ENCODE measurements around the genes SCAF4, URB1 and C21orf62.

GRCh38 chr21:31543208-31543605 is 116.3 kb upstream of the SOD1 start:
- RAMPAGE, long total RNA = no peak
- RRBS, 2 experiments = no CpG with 5 or more reads among the region's 16 CpGs
CAGE:
- cytosol, long polyA minus RNA = no peak
- cytosol, long polyA plus RNA = no peak
- long polyA plus RNA = no peak
- nucleolus, long total RNA = no peak
- nucleus, long polyA plus RNA = no peak
- nucleus, long total RNA = no peak

DNA sequence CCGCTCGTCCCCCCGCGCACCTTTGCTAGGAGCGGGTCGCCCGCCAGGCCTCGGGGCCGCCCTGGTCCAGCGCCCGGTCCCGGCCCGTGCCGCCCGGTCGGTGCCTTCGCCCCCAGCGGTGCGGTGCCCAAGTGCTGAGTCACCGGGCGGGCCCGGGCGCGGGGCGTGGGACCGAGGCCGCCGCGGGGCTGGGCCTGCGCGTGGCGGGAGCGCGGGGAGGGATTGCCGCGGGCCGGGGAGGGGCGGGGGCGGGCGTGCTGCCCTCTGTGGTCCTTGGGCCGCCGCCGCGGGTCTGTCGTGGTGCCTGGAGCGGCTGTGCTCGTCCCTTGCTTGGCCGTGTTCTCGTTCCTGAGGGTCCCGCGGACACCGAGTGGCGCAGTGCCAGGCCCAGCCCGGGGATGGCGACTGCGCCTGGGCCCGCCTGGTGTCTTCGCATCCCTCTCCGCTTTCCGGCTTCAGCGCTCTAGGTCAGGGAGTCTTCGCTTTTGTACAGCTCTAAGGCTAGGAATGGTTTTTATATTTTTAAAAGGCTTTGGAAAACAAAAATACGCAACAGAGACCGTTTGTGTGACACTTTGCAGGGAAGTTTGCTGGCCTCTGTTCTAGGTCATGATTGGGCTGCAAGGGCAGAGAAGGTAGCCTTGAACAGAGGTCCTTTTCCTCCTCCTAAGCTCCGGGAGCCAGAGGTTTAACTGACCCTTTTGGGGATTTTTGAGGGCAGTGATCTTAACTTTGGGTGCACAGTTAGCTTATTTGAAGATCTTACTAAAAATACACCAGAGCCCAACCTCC is 587 bp downstream of the SOD1 start:
- RAMPAGE, long total RNA = no peak
- RRBS, 2 experiments = 1% methylated on average over 28 of the region's 65 CpGs
CAGE:
- cytosol, long polyA minus RNA = no peak
- cytosol, long polyA plus RNA = no peak
- long polyA plus RNA = no peak
- nucleolus, long total RNA = no peak
- nucleus, long polyA plus RNA = no peak
- nucleus, long total RNA = no peak

DNA sequence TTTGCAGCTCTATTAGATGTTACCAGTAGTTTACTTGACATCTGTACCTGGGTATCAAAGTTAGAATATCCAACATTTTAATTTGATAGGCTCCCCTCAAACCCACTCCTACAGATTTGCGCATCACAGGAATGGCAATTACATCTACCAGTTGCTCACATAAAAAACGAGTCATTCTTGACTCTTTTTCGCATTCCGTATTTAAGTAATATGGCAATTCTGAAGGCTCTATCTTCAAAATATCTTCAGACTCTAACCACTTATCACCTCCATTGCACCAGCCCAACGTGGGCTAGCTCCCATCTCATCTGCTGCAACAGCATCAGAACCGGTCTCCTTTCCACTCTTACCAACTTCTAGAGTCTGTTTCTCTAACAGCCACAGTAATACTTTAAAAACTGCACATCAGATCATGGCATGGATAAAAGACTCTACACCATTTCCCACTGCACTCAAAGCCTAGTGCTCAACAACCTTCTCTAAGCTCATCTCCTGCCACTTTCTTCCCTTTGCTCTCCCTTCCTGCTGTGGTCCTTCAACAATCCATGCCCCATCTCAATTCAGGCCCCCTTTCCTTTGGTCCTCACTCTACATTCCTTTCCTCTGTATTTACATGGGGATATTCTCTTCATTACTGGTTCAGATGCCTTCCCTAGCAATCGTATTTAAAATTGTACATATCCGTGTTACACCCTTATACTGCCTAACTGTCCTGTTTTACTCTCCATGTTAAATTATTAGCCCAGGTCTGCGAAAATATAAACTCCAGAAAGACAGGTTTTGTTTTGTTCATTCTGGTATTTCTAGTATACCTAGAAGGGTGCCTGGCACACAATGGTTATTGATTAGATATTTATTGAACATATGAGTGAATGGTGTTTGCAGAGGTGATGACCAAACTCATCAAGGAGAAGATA is 18.9 kb downstream of the SOD1 start:
- RAMPAGE, long total RNA = no peak
- RRBS, 2 experiments = no CpG with 5 or more reads among the region's 9 CpGs
CAGE:
- cytosol, long polyA minus RNA = no peak
- cytosol, long polyA plus RNA = no peak
- long polyA plus RNA = no peak
- nucleolus, long total RNA = no peak
- nucleus, long polyA plus RNA = no peak
- nucleus, long total RNA = no peak

- RAMPAGE, long total RNA = no peak
- RRBS, 2 experiments = no CpG with 5 or more reads among the region's 3 CpGs
CAGE:
- cytosol, long polyA minus RNA = no peak
- cytosol, long polyA plus RNA = no peak
- long polyA plus RNA = no peak
- nucleolus, long total RNA = no peak
- nucleus, long polyA plus RNA = no peak
- nucleus, long total RNA = no peak
Observed at GRCh38 chr21:31730433-31730677, 1.6 kb downstream of the SCAF4 start.

DNA sequence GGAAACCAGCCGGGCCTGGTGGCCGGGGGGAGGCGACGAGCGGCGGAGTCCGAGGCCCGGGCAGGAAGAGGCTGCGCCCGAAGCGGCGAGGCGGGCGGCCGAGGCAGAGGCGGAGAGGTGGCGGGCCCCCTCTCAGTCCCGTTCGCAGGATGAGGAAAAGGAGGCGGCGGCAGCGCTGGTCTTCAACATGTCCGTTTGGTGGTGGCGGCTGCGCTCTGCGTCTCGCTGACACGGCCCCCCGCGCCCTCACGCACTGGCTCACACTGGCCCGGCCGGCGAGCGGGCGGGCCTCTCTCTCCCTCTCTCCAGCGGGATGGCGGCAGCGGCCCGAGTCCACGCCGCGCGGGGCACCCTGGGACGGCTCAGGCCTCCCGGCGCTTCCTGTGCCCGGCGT is at the start of gene SCAF4:
Gene SCAF4 (minus strand): TSS at position 354 of the 394 bp plus-strand sequence.
- RAMPAGE, long total RNA = start-site peak on the minus strand centred at position 271 of the sequence, 130 bp wide, 666 and 647 reads in 2 replicates
- RRBS, 2 experiments = 11 to 27% methylated on average over 3 to 8 of the region's 49 CpGs
CAGE:
- cytosol, long polyA minus RNA = start-site peak on the minus strand centred at position 200 of the sequence, 8 bp wide, 34 reads; start-site peak on the minus strand centred at position 327 of the sequence, 60 bp wide, 262 reads
- cytosol, long polyA plus RNA = start-site peak on the minus strand centred at position 211 of the sequence, 36 bp wide, 64 and 32 reads in 2 replicates; start-site peak on the minus strand centred at position 324 of the sequence, 51 bp wide, 173 and 142 reads in 2 replicates
- long polyA plus RNA = start-site peak on the minus strand centred at position 216 of the sequence, 46 bp wide, 47 and 73 reads in 2 replicates; start-site peak on the minus strand centred at position 319 of the sequence, 43 bp wide, 147 and 87 reads in 2 replicates
- nucleolus, long total RNA = no peak
- nucleus, long polyA plus RNA = no peak
- nucleus, long total RNA = no peak

DNA sequence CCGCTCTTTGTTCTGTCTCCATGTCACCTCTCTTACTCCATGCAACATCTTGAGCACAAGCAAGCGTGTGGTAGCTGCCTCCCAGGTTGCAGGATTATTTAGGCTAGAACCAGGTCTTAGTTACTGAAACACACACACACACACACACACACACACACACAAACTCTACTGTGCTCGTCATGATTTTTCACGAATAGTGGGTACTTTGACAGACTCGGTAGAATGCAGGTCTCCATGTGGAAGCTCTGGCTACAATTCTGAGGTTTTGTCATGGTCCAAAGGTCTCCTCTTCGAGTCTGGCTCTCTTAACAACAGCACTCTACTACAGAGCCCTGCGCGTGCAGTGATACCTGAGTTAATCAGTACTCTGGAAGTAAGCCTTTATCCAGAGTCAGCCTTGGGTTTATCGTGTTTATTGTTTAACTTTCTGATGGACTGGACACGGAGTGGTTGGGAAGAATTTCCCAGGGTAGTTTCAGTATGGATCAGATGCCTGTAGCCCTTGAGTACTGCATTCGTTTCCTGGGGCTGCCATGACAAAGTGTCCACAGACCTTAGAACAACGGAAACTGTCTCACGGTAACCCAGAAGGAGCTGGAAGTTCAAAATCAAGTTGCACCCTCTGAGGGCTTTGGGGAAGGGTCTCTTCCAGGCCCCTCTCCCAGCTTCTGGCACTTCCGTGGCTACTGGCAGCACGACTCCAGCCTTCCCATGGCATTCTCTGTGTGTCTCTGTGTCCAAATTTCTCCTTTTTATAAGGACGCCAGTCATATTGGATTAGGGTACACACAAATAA is 27.7 kb downstream of the HUNK start:
- RAMPAGE, long total RNA = no peak
- RRBS, 2 experiments = no CpG with 5 or more reads among the region's 16 CpGs
CAGE:
- cytosol, long polyA minus RNA = no peak
- cytosol, long polyA plus RNA = no peak
- long polyA plus RNA = no peak
- nucleolus, long total RNA = no peak
- nucleus, long polyA plus RNA = no peak
- nucleus, long total RNA = no peak

DNA sequence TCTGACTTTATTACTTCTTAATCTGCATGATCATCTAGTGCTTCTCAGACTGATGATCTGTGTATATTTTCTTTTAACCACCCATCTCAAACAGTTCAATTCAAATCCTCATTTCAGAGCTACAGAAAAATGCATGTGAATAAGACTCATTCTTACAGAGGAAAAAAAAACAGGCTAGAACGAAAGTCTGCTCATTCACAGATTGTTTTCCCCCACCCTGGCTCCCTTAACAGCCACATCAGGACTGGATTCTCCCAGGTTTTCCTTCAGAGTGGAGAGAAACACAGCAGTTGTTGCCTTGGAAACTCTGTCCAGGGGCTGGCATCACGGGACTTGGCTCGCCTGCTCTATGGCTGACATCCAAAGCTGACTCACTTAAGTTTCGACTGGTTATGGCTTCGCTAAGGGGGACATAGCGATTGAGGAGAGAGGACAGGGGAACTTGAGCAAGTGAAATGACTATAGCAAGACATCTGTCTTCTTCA is 22.1 kb downstream of the MIS18A start:
- RAMPAGE, long total RNA = no peak
- RRBS, 2 experiments = no CpG with 5 or more reads among the region's 6 CpGs
CAGE:
- cytosol, long polyA minus RNA = no peak
- cytosol, long polyA plus RNA = no peak
- long polyA plus RNA = no peak
- nucleolus, long total RNA = no peak
- nucleus, long polyA plus RNA = no peak
- nucleus, long total RNA = no peak

DNA sequence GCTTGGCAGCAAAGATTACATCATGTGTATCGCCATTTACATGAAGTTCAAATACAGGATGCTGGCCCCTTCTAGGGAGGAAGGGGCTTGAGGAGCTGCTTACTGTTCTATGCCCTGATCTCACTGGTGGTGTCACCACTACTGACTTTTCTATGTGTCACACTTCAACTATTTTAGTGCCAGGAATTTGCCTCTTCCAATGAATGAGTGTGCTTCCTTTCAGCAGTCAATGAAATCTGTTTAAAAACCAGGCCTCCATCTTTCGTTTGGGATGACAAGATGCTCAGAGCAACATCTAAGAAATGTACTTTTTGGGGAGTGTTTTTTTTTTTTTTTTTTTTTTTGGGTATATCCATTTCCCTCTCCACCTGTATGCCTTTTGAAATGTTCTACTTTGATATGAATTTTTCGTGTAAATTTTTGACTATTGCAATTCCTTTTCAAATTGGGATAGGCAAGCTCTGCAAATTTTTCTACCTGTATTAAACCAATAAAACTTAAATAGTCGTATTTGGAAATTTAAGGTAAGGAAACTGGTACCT is 31.3 kb downstream of the MRAP start:
- RAMPAGE, long total RNA = no peak
- RRBS, 2 experiments = no CpG with 5 or more reads among the region's 4 CpGs
CAGE:
- cytosol, long polyA minus RNA = no peak
- cytosol, long polyA plus RNA = no peak
- long polyA plus RNA = no peak
- nucleolus, long total RNA = no peak
- nucleus, long polyA plus RNA = no peak
- nucleus, long total RNA = no peak

GRCh38 chr21:32335367-32336369 is 37.0 kb downstream of the MRAP start:
- RAMPAGE, long total RNA = no peak
- RRBS, 2 experiments = no CpG with 5 or more reads among the region's 30 CpGs
CAGE:
- cytosol, long polyA minus RNA = no peak
- cytosol, long polyA plus RNA = no peak
- long polyA plus RNA = no peak
- nucleolus, long total RNA = no peak
- nucleus, long polyA plus RNA = no peak
- nucleus, long total RNA = no peak

GRCh38 chr21:32382347-32382905 is 10.4 kb downstream of the URB1 start:
- RAMPAGE, long total RNA = no peak
- RRBS, 2 experiments = no CpG with 5 or more reads among the region's 6 CpGs
CAGE:
- cytosol, long polyA minus RNA = no peak
- cytosol, long polyA plus RNA = no peak
- long polyA plus RNA = no peak
- nucleolus, long total RNA = no peak
- nucleus, long polyA plus RNA = no peak
- nucleus, long total RNA = no peak

GRCh38 chr21:32392713-32393493 is at the start of gene URB1:
TSS of gene URB1 (minus strand) at chr21:32393012.
- RAMPAGE, long total RNA = start-site peak on the minus strand at chr21:32392915-32393020, 226 and 703 reads in 2 replicates; start-site peak on the plus strand at chr21:32393133-32393163, 96 and 100 reads in 2 replicates
- RRBS, 2 experiments = 2% methylated on average over 22 to 29 of the region's 70 CpGs
CAGE:
- cytosol, long polyA minus RNA = start-site peak on the minus strand at chr21:32392963-32393021, 200 reads
- cytosol, long polyA plus RNA = no peak
- long polyA plus RNA = no peak
- nucleolus, long total RNA = start-site peak on the minus strand at chr21:32392948-32393006, 2,214 reads
- nucleus, long polyA plus RNA = start-site peak on the minus strand at chr21:32392939-32393008, 402 and 1,024 reads in 2 replicates
- nucleus, long total RNA = no peak

GRCh38 chr21:32508077-32508507 is 77.2 kb downstream of the TCP10L start:
- RAMPAGE, long total RNA = no peak
- RRBS, 2 experiments = no CpG with 5 or more reads among the region's 4 CpGs
CAGE:
- cytosol, long polyA minus RNA = no peak
- cytosol, long polyA plus RNA = no peak
- long polyA plus RNA = no peak
- nucleolus, long total RNA = no peak
- nucleus, long polyA plus RNA = no peak
- nucleus, long total RNA = no peak

DNA sequence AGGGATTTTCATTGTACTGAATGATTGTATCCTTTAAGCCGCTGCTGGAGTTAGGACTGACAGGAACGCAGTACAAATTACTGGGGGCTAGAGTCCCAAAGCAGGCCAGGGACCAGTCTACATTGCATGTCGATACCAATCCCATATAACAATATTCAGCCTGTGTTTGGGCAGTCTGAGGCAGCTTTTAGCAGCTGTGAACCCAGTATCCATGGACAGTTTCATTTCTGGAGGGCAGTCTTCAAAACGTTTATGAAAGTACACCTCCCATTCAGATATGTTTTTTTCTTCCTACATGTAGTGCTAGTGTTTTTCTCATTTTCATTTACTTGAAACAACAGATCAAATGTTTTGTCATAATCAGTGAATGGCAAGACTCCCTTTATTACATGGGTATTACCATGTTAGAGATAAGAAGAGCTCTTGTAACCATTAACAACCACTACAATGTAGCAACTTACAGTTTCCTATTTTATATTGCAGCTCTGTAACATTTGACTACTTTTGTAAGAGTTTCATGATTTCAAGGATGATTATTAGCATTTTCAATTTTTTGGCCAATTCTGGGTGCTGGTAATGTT is 4.0 kb upstream of the SYNJ1 start:
- RAMPAGE, long total RNA = no peak
- RRBS, 2 experiments = no CpG with 5 or more reads among the region's 4 CpGs
CAGE:
- cytosol, long polyA minus RNA = no peak
- cytosol, long polyA plus RNA = no peak
- long polyA plus RNA = no peak
- nucleolus, long total RNA = no peak
- nucleus, long polyA plus RNA = no peak
- nucleus, long total RNA = no peak

GRCh38 chr21:32772424-32772945 is 930 bp upstream of the PAXBP1 start:
- RAMPAGE, long total RNA = no peak
- RRBS, 2 experiments = no CpG with 5 or more reads among the region's 11 CpGs
CAGE:
- cytosol, long polyA minus RNA = no peak
- cytosol, long polyA plus RNA = no peak
- long polyA plus RNA = no peak
- nucleolus, long total RNA = no peak
- nucleus, long polyA plus RNA = no peak
- nucleus, long total RNA = no peak

DNA sequence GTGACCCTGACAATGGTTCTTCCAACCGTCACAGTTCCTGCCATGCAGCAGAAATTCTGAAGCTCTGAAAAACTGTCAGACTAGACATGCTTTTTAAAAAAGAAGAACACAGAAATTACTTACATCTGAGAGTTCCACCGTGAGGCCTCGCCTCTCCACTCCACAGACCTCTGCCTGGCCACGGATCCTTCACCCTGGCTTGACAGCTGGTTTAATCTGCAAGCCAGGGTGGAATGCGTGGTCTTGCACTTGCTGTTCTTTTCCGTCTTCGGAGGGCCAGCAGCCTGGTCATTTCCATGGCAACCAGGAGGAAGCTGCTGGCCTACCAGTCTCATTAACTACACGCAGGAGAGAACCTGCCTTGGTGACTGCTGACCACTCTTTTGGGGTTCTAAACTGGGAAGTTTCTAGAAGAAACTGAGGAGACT is at the start of gene C21orf62:
Gene C21orf62 (minus strand): TSS at position 235 of the 428 bp plus-strand sequence.
- RAMPAGE, long total RNA = no peak
- RRBS, 2 experiments = no CpG with 5 or more reads among the region's 8 CpGs
CAGE:
- cytosol, long polyA minus RNA = no peak
- cytosol, long polyA plus RNA = no peak
- long polyA plus RNA = no peak
- nucleolus, long total RNA = no peak
- nucleus, long polyA plus RNA = no peak
- nucleus, long total RNA = no peak

DNA sequence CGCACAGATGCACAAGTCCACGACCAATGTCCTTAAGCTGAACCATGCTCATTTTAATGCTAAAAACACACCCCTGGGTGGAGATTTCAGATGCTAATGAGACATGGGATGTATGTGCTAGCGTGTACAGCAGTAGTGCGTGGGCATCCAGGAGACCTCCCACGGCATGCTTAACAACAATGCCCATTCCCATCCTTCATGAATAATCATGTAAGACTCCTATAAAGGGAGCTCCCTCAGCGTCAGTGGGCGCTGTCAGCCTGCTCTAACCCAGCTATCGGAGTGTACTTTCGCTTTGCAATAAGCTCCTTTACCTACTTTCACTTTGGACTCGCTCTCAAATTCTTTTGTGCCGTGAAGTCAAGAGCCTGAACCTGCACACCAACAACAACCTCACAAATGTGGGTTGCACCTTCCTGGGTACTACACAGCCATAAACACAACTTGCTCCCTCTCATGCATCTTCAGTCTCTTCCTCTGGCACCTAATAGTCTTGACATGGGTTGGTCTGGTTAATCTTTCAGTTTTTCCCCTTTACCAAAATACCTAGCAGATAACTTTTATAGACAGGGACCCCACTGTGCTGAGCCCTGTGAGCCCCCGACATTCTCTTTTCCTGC is 72.8 kb upstream of the C21orf62 start:
- RAMPAGE, long total RNA = no peak
- RRBS, 2 experiments = no CpG with 5 or more reads among the region's 12 CpGs
CAGE:
- cytosol, long polyA minus RNA = no peak
- cytosol, long polyA plus RNA = no peak
- long polyA plus RNA = no peak
- nucleolus, long total RNA = no peak
- nucleus, long polyA plus RNA = no peak
- nucleus, long total RNA = no peak

DNA sequence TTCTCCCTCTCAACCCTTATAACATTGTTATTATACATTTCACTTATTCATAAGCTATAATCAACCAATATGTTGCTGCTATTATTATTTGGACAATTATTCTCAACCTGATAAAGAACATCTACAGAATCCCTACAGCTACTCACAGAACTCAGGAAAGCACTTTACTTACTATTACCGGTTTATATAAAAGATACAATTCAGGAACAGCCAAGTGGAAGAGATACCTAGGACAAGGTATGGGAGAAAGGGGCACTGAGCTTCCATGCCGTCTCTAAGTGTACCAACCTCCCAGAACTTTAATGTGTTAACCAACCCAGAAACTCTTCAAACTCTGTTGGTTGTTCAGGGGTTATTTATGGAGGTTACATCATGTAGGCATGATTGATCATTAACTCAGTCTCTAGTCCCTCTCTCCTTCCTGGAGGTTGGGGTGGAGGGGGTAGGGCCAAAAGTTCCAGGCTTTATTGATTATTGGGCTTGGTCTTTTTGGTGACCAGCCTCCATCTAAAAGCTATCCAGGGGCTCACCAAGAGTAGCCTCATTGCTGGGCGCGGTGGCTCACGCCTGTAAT is 3.6 kb upstream of the IFNAR2 start:
- RAMPAGE, long total RNA = no peak
- RRBS, 2 experiments = no CpG with 5 or more reads among the region's 5 CpGs
CAGE:
- cytosol, long polyA minus RNA = no peak
- cytosol, long polyA plus RNA = no peak
- long polyA plus RNA = no peak
- nucleolus, long total RNA = no peak
- nucleus, long polyA plus RNA = no peak
- nucleus, long total RNA = no peak

GRCh38 chr21:33244266-33245038 is 14.7 kb downstream of the IFNAR2 start:
- RAMPAGE, long total RNA = no peak
- RRBS, 2 experiments = no CpG with 5 or more reads among the region's 6 CpGs
CAGE:
- cytosol, long polyA minus RNA = no peak
- cytosol, long polyA plus RNA = no peak
- long polyA plus RNA = no peak
- nucleolus, long total RNA = no peak
- nucleus, long polyA plus RNA = no peak
- nucleus, long total RNA = no peak

DNA sequence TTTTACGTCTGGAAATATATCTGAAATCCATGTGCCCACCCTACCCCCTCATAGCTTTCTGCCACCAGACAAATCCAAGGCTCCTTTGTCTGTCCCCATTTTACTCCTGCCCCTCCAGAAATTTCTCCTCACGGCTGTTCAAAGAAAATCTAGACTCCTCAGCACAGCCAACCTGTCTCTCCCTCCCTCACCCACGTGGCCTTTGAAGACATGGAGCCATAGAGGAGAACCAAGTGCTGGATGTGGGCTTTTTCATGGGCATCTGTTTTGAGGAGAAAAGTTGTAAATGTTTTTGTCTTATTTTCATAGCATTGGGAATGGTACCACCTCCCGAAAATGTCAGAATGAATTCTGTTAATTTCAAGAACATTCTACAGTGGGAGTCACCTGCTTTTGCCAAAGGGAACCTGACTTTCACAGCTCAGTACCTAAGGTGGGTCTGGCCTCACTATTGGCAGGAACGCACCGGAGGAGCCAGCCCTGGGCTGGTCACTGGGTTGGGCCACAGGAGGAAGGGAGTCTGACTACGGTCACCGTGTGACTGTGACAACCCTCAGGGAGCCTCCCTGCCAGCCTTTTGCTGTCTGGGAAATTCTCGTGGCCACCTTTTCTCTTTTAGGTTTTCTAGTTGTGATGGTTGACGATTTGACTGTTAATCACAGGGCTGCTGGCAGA is 2.1 kb downstream of the IL10RB start:
- RAMPAGE, long total RNA = no peak
- RRBS, 2 experiments = no CpG with 5 or more reads among the region's 10 CpGs
CAGE:
- cytosol, long polyA minus RNA = no peak
- cytosol, long polyA plus RNA = no peak
- long polyA plus RNA = no peak
- nucleolus, long total RNA = no peak
- nucleus, long polyA plus RNA = no peak
- nucleus, long total RNA = no peak

GRCh38 chr21:33541803-33541953 is 239 bp downstream of the GART start:
- RAMPAGE, long total RNA = no peak
- RRBS, 2 experiments = no CpG with 5 or more reads among the region's 1 CpG
CAGE:
- cytosol, long polyA minus RNA = no peak
- cytosol, long polyA plus RNA = no peak
- long polyA plus RNA = no peak
- nucleolus, long total RNA = no peak
- nucleus, long polyA plus RNA = no peak
- nucleus, long total RNA = no peak

All from GM12878 (cell line).